ENCODE data around the gene ZBTB14.

DNA sequence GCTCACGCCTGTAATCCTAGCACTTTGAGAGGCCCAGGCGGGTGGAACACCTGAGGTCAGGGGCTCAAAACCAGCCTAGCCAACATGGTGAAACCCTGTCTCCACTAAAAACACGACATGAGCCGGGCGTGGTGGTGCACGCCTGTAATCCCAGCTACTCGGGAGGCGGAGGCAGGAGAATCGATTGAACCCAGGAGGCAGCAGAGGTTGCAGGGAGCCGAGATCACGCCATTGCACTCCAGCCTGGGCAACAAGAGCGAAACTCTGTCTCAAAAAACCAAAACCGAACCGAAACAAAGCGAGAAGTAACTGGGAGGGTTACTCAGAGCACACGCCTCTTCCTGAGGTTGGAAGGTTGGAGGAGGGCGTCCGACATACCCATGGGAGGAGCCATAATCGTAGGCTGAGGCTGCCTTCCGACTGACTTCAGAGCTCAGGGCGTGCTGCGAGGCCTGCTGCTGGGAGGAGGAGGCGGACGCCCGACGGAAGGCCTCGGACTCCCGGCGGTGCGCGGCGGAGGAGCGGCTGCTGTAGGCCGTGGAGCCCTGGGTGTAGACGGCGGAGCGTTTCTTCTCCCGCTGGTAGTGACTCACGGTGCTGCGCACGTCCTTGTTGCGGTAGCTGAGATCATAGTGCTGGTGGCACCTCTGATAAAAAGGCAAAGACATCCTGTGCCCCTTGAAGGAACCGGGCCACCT, 5.1 kb downstream of the MYOM1 start:
- PRO-cap: no peak
- RRBS: no CpG with 5 or more reads among the region's 43 CpGs

DNA sequence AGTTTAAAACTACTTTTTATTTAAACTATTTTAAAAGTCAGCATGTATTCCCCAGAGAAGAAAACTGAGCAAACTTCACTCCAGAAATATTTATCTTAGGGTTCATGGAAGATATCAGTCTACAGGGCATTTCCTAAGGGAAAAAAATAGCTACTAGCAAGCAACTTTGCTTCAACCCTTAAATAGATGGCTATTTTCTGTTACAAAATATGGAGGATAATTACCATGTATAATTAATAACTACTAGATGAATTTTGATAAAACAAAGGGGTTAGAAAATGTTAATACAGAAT, 1.5 kb downstream of the MYOM1 start:
- PRO-cap: no peak

DNA sequence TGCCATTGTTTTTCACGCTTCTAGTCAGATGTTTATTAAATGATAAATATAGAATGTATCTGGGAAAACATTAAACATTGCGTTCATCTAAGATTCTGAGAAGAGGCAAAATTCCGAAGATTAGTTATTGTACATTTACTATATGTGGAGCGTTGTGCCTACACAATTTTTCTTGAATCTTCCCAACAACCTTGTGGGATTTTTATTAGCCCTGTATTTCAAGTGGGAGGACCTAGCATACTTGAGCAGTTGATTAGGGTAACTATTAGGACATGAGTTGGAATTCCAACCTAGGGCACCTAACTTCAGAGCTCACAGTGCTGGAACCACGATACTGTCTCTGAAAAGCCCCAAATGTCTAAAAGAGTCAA, 16.5 kb downstream of the MYL12B start:
- PRO-cap: no peak
- RRBS: no CpG with 5 or more reads among the region's 5 CpGs

GRCh38 chr18:3384544-3385251, 65.3 kb upstream of the TGIF1 start:
- PRO-cap: no peak
- RRBS: no CpG with 5 or more reads among the region's 9 CpGs

DNA sequence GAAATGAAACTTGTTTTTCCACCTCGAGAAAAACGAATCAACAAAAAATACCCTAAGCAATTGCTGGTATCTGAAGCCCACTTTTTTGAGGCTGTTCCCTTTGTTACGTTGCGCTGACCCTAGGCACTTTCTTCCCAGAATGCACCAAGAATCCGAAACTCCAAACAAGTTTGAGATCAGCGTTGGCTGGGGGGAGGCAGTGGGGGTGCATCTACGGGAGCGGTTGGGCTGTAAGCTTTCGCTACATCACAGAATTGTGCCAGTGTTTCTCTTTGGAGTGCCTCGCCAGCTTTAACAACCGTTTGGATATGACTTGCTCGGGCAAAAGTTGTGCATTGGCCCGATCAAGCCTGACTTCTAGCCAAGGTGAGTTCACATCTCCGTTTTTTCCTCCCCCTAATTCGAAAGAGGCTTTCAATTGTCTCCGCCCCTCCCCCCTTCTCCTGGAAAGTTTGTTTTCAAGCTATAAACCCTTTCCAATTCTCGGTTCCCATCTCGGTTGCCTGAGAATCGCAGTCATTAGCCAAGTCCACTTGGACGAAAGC, 2.5 kb upstream of the TGIF1 start:
- PRO-cap: no peak
- RRBS: no CpG with 5 or more reads among the region's 20 CpGs

GRCh38 chr18:3448601-3449157, 1.3 kb upstream of the TGIF1 start:
- PRO-cap: bidirectional peak, plus-strand start at chr18:3448641, minus-strand start at chr18:3448571
- RRBS: 2% methylated on average over 4 of the region's 20 CpGs

DNA sequence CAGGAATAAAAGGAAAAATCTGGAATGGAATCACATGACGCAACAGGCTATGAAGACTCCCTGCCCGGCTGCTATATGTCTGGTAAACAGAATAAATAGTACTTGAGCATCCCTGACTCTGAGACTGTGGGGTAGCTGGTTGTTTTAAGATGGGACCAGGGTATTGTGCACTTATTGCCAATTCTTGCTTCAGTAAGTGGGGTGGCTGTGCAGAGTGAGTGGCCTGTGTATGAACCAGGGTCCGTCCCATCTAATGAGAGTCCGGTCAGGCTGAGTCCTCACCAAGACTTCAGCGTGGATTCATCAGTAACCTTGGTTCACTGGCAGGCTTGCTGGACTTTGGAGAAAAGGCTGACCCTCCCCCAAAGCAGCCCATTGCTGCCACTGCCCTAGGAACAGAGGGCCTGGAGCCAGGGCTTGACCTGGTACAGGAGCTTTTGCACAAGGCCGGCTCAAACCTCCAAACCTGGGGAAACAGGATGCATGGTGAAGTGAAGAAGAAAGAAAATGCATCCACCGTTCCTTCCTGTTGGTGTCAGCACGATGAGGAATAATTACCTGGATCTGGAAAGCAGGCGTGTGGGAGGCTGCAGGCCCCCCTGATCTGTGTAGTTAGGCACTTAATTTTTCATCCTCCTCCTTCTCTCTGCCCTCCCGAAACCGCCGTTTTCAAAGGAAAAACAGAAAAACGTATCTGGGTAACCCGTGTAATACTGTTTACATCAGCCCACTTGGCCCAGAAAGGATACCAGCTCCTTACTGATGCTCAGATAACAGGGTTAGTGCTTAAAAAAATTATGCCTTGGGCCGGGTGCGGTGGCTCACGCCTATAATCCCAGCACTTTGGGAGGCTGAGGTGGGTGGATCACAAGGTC, 147.5 kb downstream of the TGIF1 start:
- PRO-cap: no peak
- RRBS: no CpG with 5 or more reads among the region's 17 CpGs

DNA sequence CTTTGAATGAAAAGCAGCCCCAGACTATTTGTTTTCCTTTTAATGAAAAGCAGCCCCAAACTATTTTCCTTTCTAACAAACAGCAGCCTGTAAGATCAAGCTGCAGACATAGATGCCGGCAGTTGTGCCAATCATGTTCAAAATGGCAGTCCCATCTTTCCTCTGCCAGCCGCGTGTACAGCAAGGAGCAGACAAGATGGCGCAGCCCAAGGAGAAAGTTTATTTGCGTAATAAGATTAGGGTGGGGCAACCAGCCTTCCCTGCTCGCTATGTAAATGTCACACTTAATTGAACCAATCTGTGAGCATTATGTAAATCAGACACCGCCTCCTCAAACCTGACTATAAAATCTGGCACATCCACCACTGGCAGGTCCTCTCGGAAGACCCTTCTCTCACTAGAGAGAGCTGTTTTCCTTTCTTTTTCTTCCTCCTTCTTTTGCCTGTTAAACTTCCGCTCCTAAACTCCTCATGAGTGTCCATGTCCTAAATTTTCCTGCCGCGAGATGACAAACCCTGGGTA, 226.1 kb downstream of the TGIF1 start:
- PRO-cap: no peak
- RRBS: no CpG with 5 or more reads among the region's 11 CpGs

DNA sequence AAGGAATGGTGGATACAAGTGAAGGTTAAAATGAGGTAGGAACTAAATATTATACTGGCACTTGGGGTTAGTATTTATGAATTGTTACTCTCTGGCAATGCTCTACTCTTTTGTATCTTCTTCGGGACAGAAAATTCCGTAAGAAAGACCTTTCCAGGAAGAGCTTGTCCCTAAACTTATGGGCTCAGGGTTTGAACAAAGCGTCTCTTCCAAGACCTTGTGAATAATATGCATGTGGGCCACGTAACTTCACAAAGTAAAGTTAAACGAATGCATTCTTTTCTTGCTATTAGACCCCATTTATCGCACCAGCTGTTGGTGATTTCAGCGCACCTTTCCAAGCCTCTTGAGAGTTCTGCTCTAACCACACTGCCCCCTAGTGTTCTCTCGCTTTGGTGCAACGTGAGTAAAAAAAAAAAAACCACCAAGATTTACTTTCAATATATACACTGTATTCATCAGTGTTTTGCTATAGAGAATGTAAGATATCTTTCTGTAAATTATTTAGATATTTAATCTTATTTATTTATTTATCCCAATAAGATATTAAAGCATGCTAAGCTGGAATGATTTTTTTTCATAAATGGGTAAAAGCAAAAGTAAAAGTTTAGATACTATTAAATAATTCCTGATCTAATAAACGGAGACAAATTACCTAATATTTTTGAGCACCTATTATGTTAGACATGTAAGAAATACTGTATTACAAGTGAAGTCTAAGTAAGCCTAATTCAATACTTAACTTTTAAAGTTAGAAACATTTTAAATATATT, 459.6 kb downstream of the DLGAP1 start:
- PRO-cap: no peak
- RRBS: no CpG with 5 or more reads among the region's 10 CpGs

DNA sequence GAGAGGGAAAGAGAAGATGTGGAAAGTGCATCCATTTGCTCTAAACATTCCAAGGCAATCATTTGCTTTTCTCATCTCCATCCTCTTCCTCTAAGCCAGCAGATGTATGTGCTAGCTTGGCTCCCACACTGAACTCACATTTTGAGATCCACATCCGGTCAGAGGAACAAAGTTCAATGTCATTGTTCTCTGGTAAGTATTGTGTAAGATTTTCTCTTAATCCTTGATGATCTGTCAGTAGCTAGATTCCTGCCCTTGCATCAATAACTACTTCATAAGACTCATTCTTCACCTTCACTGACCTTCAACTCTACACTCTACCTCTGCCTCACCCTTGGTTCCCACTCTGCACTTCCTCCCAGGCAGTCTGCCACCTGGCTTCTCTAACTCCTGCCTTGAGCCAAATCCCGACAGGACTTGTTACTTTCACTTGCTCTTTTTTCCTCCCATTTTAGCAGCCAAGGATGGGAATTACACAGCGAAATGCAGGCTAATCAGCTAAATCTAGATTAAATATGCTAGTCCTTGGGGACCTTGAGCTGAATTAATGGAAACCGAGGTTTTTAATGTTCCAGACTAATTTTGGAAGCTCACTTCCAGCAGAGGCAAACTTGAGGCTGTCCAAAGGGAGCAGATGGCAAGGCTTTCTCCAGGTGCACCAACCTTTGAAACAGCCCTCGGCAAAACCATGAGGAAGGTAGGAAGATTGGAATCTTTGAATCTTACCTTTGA, 190.7 kb downstream of the DLGAP1 start:
- PRO-cap: no peak
- RRBS: no CpG with 5 or more reads among the region's 5 CpGs

GRCh38 chr18:4453757-4454503, 1.2 kb downstream of the DLGAP1 start:
- PRO-cap: no peak
- RRBS: 69% methylated on average over 11 of the region's 50 CpGs

DNA sequence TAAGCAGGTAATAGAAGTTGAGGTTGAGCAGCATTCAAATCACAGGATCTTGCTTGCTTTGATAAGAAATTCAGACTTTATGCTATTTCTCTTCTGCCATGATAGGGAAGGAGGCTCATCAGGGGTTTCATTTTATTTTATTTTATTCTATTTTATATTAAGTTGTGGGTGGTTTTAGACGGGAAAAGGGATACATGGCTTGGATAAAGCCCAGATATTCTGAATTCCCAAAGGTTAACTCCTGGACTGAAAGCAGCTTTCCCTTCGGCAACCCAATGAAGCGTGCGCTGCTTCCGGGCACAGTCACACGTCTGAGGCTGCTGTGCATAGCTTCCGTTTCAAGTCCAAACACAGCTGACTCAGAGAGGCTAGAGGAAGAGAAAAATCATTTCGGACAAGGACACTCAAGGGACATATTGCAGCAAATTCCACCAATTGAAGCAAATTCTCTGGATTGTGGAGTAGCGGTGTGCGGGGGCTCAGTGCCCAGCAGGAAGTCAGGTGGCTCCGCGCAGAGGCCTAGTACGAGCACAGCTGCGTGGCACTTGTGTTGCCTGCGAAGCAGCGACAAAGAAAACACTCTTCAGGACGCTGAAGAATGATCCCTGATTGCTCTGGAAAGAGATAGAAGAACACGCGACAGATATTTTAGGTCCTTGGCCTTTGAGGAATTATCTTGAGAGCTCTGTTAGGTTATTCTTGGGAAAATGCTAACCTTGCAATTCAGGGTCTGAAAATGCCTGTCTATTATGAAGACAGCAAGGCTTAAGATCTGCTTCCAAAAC, 352.5 kb upstream of the DLGAP1 start:
- PRO-cap: no peak
- RRBS: no CpG with 5 or more reads among the region's 19 CpGs

DNA sequence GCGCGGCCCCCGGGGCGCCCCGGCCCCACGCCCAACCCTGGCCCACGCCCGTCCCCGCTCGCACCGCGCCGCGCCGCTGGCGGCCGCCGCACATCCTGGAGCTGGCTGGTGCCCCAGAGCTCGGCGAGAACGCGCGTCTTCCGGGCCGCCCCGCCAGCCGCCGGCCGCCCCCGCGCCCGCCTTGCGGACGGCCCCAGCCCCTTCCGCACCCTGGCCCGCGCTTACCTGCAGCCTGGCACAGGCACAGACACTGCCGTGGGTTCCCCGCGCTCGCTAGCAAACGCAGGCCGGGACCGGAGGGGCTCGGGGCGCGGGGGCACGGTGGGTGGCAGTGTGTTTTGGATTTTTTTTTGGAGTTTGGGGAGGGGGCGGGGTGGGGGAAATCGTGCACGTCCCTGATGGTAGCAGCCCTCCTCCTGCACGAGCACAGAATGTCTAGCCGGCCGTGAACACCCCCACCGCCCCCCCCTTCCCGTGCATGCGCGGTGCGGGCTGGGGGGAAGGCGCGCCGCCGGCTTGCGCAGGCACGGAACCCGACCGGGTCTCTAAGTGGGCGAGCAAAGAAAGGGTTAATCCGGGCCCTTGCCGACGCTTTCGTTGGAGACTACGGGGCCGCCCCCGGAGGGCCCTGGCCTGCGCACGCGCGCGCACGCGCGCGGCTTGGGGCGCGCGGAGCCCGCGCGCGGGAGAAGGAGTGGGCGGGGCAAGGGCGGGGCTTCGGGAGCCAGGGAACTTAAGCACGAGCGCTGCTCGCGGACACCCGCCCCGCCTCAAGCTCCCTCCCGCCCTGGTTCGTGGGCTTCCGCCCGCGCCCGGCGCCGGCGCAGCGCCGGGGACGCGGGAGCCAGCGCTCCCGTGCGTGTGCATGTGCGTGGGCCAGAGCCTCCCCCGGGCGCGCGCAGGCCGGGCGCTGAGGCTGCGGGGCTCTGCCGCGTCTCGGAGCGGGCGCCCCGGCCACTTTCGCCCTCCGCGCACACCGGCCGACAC, at the start of gene ZBTB14:
ZBTB14 (minus strand) TSS at position 139 of the 987 bp plus-strand sequence.
- PRO-cap: bidirectional peak, plus-strand start at position 763 of the sequence, minus-strand start at position 547 of the sequence
- RRBS: 1% methylated on average over 35 of the region's 135 CpGs

DNA sequence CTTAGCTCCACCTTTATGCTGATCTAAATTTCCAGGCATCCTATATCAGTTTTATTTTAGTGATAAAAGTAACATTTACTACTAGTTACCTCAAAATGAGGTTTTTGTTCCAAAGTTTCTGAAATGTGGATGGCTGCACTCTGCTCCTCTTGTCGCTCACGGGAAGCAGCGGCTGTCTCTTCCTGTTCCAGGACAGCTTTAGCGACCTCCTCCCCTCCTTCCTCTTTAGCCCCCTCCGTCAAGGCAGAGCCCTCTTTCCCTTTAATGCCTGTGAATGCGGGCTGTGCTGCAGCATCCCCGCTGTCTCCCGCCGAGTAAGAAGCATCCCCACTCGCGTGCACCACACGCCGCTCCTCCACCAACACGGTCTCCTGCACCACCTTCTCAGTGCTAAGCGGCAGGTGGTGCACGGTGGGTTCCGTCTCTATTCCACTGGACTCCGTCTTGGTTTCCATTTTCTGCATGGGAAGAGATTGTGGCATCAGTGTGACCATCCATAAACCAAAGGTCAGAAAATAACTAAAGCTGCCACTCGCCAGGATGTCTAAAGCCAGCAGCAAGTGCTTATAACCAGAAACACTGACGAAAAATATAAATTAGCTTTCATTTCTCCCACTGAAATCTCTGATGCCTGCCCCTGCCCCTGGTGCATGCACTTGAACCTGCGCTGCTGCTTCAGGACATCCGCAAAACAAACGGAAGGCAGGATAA, 101.6 kb upstream of the ZBTB14 start:
- PRO-cap: no peak
- RRBS: no CpG with 5 or more reads among the region's 23 CpGs

DNA sequence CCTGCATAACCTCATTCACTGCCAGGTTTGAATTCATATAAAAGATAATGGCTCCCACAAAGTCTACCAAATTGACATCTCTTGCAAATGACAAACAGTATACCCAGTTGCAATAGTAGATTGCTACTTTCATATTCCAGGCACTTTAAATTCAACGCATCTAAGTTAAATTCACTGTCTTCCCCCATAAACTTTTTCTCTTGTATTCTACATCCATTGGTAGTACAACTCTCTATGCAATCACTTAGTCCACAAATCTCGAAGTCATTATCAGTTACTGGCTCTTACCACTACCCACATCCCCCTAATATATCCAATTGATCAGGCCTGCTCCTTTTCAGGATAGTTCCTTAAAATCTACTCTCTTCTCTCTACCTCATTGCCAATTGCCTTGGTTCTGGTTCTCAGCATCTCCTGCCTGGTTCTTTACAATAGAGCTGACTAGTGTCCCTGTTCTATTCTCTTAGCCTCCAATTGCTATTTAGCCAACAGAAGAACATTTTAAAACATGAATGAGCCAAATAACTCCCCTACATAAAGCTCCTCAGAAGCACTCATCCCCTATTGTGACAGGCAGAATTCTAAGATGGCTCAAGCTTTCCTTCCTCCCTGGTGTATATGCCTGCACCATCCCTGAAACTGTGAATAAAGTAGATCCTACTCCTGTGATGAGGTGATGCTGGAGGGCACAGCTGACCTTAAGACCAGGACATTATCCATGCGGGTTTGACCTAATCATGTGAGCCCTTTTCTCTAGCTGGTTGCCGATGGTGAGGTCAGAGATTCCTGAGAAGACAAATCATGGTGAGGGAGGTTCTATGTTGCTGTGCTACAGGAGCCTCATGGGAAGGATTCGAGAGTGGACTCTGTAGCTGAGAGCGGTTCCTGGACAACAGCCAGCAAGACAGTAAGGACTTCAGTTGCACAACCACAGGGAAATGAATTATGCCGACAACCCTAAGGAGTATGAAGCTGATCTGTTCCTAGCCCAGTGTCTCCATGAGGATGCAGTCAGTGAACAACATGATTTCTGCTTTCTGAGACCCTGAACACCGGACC, 80.7 kb downstream of the EPB41L3 start:
- PRO-cap: no peak
- RRBS: no CpG with 5 or more reads among the region's 8 CpGs

DNA sequence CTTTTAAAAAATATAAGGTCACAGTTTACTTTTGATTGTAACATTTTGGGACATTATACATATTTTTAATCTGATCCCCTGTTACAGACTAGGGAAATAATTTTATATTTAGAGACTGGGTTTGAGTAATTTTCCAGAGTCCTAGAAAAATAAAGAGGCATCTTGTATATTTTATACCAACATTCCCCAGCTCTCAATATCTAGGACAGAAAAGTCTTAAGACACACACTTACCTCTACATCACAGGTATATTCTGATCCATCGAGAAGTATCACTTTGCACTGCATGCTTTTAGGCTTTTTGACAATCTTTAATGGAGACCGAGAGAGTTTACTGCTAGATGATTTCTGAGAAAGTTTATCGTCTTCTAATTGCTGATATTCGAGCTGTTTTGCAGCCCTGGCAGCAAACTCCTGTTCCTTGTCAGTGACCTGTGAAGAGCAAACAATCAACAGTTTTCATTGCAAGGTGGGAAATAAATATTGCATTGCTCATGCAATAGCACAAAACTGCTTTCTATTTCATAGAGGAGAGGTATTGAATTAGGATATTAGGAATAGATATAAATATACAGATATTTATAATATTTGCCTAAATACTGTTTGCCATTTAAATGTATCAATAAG, 65.7 kb downstream of the EPB41L3 start:
- PRO-cap: no peak
- RRBS: no CpG with 5 or more reads among the region's 4 CpGs

DNA sequence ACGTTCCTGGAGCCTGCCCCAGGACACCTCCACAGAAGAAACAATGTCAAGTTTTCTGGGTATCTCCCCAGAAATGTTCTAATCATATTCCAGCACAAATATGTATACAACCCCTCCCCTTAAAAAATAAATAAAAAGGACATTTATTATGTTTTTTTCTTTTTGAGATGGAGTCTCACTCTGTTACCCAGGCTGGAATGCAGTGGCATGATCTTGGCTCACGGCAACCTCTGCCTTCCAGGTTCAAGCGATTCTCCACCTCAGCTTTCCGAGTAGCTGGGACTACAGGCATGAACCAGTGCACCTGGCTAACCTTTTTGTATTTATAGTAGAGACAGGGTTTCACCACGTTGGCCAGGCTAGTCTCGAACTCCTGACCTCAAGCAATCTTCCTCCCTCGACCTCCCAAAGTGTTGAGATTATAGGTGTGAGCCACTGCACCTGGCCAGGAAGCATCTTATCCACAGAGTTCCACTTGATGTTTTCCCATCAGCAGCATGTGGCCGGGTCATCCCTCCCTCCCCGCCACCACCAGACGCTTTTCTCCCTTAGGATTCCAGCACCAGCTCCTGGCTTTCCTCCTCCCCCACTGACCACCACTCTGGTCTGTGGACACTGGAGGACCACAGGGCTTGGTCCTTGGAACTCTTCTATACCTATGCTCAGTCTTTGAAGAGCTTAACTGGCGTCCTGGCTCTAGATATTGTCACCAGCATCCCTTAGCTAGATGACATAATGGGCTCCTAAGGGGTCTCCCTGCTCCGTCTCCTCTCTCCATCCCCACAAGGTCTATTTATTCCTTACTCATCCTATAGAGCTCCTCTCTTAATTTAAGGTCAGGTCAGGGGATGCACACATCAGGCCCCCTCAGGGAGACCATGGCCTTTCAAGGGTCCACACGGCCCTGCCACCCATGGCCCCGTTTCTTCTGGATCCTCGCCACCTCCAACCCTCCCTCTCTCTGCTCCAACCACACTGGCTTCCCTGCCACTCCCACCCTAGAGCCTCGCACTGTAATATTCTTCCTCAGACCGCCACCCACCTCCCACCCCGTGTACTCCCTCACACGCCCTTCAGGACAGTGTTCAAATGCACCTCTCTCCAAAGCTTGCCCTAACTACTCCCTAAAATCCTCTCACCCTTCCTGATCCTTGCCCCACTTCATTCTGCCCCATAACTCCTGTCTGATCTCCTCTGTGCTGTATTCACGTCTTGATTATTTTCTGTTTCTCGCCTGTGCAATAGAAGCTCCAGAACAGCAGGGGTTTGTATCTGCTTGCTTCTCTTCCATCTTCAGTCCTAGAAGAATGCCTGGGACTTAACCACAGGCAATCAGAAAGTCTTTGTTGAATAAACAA, 26.0 kb downstream of the EPB41L3 start:
- PRO-cap: no peak
- RRBS: no CpG with 5 or more reads among the region's 21 CpGs

GRCh38 chr18:5628789-5629205, 85.0 kb upstream of the EPB41L3 start:
- PRO-cap: no peak
- RRBS: 70% methylated on average over 17 of the region's 49 CpGs

- PRO-cap: no peak
- RRBS: 59% methylated on average over 14 of the region's 67 CpGs
Measured at GRCh38 chr18:5630130-5630922, 86.5 kb upstream of the EPB41L3 start.

DNA sequence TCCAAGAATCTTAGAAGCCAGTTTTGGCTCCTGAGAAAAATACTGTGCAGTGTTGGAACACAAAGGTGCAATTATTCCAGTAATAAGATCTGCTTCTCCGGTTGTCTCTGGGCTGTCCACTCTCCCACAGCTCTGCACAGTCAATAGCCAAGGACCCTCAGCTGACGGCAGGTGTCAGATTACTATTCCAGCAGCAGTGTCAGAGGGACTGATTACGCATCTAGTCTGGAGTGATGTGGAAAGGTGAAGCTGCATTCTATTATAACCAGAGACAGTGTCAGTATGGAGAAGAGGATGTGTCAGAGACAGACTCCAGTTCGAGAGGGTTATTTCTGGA, 163.5 kb upstream of the TMEM200C start:
- PRO-cap: no peak
- RRBS: no CpG with 5 or more reads among the region's 4 CpGs

Measured in MCF 10A (cell line).